Epithelial cell of proximal tubule (primary cell): ENCODE data around the genes CD1E, OR10T2, MNDA, PYDC5, FCRL6 and CFAP45.

DNA sequence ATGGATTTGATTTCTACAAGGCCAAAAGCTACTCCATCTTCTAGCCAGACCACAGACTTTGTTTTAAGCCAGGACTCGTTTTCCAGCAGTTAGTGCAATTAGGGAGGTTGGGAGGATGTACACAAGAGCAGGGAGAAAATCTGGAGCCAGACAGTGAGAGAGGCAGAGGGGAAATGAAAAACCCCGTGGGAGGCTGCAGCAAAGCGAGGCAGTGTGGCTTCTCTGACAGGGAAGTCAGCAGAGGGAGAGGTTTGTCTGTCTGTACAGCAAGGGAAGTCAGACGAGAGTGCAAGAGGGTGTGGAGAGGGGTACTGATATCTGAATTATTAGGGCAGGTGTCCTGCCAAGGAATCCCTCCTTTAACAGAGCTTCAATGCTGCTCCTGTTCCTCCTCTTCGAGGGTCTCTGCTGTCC lies at the start of gene CD1E:
TSS of gene CD1E (plus strand) at position 279 of the 414 bp plus-strand sequence.
- RAMPAGE, long total RNA = no peak
- RRBS = no CpG with 5 or more reads among the region's 5 CpGs

- RAMPAGE, long total RNA = no peak
- RRBS = no CpG with 5 or more reads among the region's 5 CpGs
These were observed at the start of gene OR10T2 for GRCh38 chr1:158399216-158399785. OR10T2 (minus strand) TSS chr1:158399466.

DNA sequence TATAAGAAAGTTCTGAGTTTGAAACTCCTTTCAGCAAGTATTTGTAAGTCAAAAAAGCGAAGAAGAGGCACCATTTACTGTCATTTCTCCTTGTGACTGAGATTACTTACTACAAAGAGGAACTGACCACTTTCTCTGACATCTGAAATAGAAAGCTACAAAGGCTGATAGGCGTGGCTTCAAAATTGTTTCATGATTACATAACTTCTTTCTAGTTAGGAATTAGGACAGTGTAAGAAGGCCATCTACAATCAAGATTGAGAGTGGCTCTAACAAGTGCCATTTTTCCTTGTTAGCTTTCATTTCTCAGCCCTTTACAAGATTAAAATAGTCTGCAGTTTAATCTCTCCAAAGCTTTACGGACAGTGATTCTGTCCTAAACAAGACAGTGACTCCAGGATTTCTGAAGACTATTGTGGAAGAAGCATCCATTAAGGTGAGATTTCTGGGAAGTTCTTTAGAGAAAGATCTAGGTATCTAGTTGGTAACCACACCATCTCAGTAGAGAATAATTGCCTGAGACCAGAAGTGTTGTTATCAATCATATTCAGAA lies at the start of gene MNDA:
TSS of gene MNDA (plus strand) at position 230 of the 553 bp plus-strand sequence.
- RAMPAGE, long total RNA = no peak
- RRBS = no CpG with 5 or more reads among the region's 3 CpGs

DNA sequence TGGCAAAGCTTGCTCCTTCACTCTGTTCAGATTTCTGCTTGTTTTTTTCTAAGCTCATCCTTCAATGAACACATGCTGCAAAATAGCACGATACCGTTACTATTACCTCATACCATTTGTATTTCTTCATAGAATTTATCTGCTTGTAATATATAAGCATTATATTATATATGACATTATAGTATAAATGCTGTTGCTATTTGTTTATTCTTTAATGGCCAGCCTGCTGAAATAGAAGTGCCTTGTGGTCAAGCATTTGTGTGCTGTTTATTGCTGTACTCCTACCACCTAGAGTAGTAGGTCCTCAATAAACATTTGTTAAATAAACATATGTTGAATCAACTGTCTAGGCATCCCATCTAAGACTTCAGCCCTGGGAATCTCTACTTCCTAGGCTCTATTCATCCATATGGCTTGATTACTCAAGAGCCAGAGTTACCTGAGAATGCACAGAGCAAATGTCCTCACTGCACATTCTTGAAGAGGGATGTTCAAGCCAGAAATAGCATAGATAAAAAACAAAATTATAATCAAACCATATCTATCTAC lies at the start of gene PYDC5:
TSS of gene PYDC5 (minus strand) at position 300 of the 549 bp plus-strand sequence.
- RAMPAGE, long total RNA = no peak
- RRBS = no CpG with 5 or more reads among the region's 2 CpGs

DNA sequence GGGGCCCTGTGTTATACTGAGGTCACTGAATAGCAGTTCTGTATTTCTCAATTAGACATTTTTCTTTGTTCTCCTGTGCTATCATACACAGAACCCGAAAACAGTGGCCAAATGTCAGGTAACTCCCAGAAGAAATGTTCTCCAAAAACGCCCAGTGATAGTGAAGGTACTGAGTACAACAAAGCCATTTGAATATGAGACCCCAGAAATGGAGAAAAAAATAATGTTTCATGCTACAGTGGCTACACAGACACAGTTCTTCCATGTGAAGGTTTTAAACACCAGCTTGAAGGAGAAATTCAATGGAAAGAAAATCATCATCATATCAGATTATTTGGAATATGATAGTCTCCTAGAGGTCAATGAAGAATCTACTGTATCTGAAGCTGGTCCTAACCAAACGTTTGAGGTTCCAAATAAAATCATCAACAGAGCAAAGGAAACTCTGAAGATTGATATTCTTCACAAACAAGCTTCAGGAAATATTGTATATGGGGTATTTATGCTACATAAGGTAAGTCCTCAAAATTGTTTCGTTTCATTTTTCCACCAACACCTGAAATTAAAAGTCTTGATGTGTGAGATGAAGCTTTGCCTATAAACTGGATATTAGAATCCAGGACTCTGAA lies 8.5 kb downstream of the IFI16 start:
- RAMPAGE, long total RNA = no peak
- RRBS = no CpG with 5 or more reads among the region's 4 CpGs

DNA sequence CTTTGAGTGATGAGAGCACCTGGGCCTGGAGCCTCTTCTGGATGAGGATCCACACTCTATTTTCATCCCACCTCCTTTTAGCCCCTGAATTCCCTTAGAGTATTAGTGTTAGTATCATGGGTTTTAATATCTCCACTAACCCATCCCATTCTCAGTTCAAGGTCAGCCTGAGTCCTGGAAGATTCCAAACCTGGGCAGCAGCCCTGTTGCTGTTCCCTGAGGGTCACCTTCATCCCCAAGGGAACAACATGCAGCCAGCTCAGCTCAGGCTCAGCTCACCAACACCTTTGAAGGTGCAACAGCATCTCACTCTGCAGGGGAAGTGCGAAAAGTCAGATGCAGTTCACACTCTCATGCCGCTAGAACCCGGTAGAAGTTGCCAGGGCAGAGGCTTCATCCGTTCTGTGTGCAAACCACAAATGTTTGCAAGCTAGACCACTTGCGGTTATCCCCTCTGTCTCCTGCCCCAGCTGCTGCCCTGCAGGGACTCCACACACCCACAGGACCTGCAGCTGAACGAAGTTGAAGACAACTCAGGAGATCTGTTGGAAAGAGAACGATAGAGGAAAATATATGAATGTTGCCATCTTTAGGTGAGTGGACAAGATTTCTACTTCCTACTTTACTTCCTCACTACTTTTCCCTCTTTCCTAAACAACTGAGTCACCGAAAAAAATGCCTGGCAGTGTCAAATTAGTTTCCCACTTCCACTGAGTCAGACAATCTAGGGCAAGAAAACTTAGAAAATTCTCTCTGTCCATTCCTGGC lies 2.0 kb upstream of the FCRL6 start:
- RAMPAGE, long total RNA = no peak
- RRBS = no CpG with 5 or more reads among the region's 8 CpGs

GRCh38 chr1:159802217-159802655 lies at the start of gene FCRL6:
FCRL6 (plus strand) TSS chr1:159802360.
- RAMPAGE, long total RNA = no peak
- RRBS = no CpG with 5 or more reads among the region's 8 CpGs

DNA sequence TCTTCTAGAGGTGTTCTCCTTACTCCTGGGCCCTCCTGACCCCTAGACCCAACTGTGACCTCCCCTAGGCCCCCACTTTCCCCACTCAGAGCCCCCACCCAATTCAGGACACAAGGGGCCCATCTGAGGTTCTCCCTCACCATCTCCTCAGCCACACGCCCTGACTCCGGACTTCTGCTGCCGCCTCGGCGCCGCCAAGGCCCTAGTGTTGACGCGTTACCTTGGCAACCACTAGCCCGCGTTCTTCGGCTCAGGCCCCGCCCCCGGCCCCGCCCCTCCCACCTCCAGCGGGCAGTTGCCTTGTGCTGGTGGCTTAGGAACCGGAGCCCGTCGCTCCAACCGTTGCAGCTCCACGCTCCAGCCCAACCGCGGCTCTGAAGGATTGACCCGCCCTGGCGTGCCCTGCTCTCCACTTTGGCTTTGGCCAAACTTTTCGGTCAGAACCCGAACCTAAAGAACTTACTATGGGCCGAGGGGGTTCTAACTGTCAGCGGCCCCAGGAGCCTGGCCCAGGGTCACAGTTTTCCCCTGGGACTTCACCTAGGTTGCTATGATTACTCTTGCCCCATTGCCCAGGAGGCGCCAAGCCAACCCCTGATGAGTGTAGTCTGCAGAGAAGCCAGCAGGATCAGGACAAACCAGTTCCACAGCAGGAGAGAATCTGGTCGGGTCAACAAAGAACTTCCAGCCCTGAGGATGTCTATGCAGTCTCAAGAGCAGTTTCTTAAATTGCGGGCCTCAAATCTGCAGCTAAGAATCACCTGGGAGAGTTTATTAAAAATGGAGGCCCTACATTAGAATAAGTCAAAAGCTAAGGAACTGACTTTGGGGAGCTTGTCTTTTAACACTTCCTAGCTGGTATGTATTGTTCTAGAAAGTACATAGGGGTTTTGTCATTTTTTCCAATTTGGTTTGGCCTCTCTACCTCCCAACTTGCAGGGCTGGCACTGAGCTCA lies at the start of gene CFAP45:
TSS of gene CFAP45 (minus strand) at position 210 of the 956 bp plus-strand sequence.
- RAMPAGE, long total RNA = no peak
- RRBS = 6% methylated on average over 13 of the region's 31 CpGs

DNA sequence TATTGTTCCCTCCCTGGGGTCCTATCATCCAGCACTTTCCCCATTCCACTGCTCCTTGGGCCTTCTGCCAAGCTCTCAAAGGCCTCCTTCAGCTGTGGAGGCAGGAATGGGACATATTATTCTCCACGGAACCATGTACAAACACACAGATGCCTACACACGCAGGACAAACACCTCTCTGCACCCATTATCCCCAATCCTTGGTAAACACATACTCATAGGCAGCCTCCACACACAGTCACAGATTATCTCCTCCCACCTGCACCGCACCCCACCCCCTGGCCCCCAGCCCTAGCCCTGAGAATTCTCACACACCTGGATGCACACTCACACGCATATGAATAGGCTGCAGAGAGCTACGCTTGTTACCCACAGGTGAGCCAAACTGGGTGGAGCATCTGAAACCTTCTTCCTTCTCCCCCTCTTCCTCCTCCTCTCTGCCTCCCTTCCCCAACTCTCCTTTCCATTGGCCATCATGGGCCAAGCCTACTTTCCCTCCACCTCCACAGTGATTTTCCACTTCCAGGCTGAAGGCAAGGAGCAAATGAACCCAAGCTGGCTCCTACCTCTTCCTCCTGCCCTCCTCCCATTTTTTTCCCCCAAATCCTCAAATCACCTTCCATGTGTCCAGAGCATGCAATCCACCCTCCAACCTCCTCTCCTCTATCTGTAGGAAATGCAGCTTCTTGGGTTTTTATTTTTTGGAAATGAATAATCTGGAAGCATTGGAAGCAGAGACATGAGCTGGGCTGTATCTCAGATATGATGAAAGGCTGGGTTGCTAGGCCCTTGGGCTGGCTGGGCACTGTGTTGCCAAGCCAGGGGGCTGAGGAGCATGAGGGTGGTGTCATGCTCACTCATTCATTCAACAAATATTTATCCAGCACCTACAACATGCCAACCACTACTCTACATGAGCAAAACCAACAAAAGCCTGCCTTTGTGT lies 11.4 kb downstream of the TAGLN2 start:
- RAMPAGE, long total RNA = no peak
- RRBS = no CpG with 5 or more reads among the region's 5 CpGs

- RAMPAGE, long total RNA = no peak
- RRBS = no CpG with 5 or more reads among the region's 6 CpGs
These were observed 2.5 kb downstream of the TAGLN2 start for GRCh38 chr1:159922820-159923115.

DNA sequence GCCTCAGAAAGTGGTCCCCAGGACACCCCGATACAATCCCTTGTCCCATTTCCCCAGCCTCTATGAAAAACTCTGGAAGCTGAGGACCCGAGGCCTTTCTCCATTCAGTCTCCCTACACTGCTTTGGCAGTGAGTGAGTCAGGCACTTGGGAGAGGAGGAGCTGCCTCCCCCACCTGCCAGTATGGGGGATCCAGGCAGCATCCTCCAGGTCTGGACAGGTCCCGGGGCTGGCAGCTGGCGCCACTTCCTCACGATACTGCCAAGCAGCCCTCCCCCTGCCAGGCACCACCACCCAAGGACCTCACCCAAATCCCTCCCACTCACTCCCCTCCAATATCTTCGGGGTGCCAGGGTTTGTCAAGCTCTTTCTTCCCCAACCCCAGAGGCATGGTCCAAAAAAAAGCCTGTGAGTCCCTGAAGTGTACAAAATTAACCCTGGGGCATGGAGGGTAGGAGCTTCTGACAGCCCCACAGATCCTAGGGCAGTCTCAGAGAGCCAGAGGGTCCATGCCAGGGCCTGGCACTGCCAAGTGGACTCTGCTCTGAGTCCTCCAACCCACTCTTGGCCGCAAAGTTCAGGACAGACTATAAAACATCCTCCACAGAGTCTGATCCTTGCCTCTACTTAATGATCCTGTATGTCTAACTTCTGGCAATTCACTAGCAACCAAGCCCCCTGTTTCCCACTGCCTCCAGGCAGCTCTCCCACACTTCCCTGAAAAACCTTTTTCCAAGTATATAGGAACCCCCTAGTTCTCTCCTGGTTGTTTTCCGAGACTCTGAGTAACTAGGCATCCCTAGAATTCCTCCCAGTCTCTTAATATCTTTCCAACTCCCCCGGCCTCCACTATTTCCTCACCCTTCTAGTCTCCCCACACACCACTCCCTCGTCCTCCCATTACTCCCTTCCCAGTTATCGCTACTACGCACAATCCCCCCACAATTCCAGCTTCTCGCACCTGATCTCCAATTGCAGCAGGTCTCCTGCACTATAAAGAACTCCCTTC lies 931 bp downstream of the IGSF9 start:
- RAMPAGE, long total RNA = no peak
- RRBS = no CpG with 5 or more reads among the region's 13 CpGs

DNA sequence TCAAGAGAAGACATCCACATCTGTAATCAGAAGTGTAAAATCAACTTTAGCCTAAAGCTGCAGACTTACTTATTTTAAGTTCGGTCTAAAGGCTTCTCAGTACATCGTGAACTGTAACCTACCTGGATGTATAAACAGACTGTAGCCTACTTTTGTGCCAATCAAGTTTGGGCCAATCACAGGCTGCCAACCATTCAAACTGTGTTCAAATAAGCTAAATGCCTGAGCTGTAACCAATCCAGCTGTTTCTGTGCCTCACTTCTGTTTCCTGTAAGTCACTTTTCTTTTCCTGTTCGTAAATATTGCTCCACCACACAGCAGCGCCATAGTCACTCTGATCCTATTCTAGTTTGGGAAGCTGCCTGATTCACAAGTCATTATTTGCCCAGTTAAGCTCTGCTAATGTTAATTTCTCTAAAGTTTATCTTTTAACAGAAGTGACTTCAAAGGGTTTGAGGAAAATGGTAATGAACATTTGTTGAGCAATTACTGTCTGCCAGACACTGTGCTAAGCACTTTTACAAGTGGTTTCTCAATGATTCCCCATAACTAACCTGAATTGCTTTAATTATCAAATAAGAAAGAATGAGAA lies 37.5 kb upstream of the SLAMF9 start:
- RAMPAGE, long total RNA = no peak
- RRBS = no CpG with 5 or more reads among the region's 4 CpGs

DNA sequence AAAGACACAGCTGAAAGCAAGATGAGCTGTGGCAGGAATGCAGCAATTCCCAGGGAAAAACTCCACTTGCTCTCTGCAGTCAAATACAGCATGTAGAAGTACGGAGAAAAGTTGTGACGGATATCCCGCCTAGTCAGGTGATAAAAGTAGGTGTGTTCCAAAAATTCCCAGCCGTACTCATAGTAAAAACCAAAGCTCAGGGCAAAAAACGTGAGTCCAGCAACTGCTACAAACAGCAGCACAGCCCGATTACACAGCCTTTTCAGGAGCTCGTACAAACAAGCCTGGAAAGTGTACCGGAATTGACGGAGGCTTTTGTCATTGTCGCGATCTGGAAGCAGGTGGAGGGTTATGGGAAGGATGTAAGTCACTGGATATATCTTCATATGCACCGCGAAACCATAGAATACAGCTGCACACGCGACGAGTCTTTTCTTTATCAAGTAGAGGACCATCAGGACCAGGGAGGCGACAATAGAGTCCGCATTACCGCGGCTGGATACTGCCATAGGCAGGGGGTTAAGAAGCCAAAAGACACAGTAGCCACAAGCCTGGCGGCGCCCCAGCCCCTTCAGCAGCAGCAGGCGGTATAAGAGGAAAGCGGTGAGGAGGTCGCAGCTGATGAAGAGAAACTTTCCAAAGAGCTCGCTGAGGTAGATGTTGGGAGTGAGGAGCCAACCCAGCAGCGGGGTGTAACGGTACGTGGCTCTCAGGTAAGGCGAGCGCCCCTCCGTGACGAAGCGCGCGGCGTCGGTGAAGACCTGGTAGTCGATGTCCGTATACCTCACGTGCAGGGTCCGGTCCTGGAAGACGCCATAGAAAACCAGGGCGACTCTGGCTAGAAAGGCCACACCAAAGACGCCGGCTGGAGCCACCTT lies 731 bp downstream of the PIGM start:
- RAMPAGE, long total RNA = no peak
- RRBS = 2% methylated on average over 5 of the region's 46 CpGs

DNA sequence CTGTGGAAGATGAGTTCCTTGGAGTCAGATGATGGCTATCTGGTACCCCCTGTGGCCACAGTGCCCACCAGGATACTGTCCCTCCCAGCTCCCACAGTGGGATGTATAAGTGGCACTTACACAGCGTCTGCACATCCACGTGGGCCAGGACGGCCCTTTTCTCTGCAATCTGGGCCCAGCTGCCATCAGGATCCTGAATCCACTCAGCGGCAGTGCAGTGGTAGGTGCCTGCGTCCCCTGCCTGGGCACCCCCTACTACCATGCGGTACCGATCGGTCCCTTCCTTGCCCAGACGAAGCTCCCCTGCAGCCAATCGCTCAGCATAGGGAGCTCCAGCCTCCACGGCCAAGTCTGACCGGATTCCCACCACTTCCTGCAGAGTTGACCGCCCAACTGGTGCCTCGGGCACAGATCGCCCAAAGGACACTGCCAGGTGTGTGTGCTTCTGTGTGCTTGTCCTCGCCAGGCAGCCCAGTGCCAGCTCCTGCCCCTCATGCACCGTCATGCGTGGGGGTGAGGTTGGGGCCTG lies 4.8 kb downstream of the IGSF8 start:
- RAMPAGE, long total RNA = no peak
- RRBS = no CpG with 5 or more reads among the region's 18 CpGs

GRCh38 chr1:160143686-160143978 lies 7.8 kb upstream of the ATP1A4 start:
- RAMPAGE, long total RNA = no peak
- RRBS = no CpG with 5 or more reads among the region's 1 CpG

DNA sequence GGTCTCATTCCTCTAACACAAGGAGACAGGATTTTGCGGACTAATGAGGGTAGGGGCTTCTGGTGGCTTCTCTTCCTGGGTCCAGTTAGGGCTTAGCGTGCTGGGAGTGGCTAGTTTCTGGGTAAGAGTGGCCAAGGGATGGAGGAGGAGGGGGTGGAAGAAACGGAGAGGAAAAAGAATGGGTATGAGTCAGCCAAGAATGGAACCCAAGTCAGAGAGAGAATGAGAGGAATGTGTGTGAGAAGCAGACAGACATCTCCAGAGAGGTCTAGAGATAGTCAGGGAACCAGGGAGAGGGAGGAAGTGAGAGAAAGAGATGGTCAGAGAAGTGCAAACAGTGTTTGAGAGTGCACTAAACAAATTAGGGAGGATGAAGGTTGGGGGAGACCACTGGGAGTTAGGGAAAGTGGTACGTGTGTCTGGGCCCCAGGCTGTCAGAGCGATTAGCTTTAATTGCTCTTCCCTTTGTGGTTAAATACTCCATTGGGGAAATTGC lies 1.3 kb downstream of the PEA15 start:
- RAMPAGE, long total RNA = no peak
- RRBS = no CpG with 5 or more reads among the region's 5 CpGs

DNA sequence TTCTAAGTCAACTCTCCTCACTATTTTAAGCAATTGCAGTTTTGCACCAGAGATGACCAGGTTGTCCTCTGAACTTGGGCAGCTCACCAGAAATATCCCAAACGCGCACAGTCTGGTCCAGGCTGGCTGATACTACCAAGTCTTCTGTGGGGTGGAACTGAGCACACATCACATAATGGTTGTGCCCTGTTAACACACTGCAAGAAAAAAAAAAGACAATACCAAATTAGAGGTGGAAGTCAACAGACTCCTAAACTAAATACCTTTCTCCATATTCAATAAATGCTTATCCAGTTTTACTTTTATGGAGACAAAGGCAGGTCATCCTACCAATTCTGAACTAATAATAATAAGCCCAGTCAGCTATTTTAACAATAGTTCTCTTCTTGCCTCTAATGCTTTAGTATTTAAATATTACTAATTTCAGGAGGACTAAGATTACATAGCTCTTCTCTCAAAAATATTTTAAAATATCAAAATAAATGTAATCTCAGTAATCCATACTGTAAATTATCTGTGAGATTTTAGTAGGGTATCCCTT lies 10.6 kb downstream of the COPA start:
- RAMPAGE, long total RNA = no peak
- RRBS = no CpG with 5 or more reads among the region's 2 CpGs

DNA sequence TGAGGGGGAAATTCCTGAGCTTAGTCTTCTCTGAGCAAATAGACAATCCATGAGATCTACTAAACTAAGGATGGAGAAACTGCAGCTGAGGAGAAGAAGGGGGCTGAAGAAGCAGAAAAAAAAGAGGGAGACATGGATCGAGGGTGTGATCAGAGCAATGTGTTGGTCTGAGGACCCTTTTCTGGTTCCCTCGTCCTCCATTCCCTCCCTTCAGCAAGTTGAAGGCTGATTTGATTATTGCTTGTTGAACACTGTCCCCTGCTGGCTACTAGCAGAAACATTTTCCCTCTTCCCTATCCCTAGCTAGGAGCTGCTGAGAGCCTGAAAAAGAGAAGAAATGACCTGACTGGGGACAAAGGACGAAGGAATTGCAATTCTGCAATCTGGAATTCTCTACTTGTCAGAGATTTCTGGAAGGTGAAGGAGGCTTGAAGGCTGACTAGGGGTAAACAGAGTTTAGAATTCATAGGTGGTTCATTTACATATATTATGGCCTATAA lies 9.6 kb downstream of the NHLH1 start:
- RAMPAGE, long total RNA = no peak
- RRBS = no CpG with 5 or more reads among the region's 3 CpGs

DNA sequence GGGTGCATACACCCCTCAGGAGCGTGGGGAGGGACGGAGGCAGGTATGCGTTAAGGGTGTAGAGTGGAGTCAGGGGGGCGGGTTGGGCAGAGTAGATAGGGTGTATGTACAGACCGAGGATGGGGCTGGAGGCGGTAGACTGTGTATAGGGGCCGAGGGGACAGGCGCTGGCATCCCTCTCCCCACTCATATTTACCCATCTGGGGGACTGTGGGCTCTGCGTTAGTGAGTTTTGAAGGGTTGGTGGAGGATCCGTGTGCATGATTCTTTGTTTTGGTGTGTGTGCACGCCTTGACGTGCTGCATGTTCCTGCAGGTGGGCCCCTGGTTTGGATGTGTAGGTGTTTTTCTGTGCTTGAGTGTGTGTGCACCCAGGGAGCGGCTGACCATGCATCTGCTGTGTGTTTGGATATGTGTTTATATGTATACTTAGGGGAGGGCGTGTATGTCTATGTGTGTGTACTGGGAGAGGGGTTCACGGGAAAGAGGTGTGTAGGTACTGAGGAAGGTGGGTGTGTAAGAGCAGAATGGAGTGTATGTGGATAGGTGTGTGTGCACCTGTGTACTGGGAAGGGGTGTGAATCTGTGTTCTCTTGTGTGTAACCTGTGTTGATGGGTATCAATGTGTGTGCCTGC lies 1.0 kb downstream of the VANGL2 start:
- RAMPAGE, long total RNA = no peak
- RRBS = no CpG with 5 or more reads among the region's 15 CpGs

DNA sequence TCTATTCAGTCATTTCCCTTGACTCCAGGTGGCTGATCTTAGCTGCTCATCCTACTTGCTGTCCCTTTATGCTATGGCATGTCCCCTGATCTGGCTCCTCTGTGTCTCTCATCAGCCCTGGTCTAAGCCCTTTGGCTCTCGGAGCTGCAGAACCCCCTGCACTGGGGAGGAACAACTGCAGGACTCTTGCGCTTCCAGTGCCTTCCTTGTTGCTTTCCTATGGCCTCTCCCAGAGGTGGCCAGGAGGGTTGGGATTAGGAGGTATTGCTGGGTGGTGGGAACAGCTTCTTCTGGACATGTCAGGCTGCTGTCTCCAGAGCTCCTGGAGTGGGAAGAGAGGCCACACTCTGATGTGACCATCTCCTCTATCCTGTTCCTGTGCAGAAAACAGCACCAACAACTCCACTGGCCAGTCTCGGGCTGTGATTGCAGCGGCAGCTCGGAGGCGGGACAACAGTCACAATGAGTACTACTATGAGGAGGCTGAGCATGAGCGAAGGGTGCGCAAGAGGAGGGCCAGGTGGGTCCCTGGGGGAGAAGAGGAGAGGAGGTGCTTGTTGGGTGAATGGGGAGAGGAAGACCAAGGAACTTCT lies 20.4 kb downstream of the VANGL2 start:
- RAMPAGE, long total RNA = no peak
- RRBS = no CpG with 5 or more reads among the region's 8 CpGs